Karpas-422 (cell line): ENCODE measurements around a stretch of chr2.

- PRO-cap = no peak
- RAMPAGE, long total RNA = no peak
Observed at GRCh38 chr2:126688543-126688861, 32.5 kb downstream of the GYPC start.

DNA sequence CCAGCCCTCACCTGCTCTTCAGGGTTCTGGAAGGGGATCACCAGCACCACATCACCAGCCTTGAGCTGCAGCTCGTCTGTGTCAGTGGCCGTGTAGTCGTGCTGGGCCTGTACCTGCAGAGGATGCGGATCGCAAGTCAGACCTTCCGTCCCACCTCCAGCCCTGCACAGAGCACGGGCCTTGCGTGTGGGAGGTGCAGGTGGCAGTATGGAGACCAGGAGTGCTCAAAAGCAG, 56.6 kb downstream of the BIN1 start:
- PRO-cap = no peak
- RAMPAGE, long total RNA = no peak

GRCh38 chr2:127050644-127051533, 56.1 kb downstream of the BIN1 start:
- PRO-cap = no peak
- RAMPAGE, long total RNA = no peak

DNA sequence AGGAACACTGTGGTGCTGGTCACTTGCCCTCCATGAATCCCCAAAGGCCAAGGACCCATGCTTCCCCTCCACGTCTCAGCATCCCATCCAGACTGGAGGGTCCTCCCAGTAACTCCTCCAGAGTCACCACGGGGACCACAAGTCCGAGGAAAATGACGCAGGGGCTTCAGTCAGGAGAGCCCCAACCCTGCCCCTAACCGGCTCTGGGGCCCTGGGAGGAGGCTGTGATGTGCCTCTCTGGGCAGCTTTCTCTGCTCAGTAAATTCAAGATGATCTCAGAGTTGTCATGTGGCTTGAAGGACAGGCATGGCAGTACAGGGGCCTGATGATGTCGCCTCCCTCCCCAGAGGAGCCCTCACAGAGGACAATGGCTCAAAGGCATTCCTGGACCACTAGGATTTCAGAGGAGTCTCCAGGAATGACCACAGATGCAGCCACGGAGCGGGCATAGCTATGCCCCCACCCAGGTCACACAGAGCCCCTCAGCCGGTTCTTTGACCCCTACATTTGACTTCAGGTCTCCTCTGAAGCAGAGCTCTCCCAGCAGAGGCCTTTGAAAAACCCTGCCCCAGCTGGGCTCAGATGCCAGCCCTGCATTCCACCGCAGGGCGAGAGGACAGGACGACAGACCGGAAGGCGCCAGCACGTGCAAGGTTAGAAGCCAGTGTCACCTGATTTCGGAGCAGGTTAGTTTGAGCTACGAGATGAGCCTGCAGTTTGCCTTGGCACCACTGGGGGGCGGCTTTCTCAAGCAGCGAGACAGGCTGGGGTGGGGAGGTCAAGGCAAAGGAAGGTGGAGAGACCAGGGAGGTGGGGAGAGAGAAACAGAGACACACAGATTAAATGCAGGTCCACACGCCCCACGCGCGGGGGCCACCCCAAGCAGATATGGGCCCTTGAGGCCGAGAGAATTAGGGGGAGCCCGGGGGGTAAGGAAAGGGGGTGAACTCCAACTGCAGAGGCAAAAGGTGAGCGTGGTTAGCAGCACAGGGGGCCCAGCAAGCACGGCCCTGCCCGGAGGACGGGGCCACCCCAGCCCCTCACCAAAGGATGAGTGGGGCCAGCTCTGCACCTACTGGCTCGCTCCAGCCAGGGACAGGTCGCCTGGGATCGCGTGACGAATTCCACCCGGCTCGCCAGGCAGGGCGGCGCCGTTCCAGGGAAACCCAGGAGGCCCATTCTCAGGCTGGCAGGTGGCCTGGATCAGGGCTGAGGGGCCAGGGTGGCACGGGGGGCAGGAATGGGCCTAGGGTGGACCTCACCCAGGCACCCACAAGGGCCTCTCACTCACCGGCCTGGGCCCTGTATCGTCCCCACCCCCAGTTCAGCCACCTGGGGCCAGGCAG, 39.0 kb downstream of the BIN1 start:
- PRO-cap = no peak
- RAMPAGE, long total RNA = no peak

DNA sequence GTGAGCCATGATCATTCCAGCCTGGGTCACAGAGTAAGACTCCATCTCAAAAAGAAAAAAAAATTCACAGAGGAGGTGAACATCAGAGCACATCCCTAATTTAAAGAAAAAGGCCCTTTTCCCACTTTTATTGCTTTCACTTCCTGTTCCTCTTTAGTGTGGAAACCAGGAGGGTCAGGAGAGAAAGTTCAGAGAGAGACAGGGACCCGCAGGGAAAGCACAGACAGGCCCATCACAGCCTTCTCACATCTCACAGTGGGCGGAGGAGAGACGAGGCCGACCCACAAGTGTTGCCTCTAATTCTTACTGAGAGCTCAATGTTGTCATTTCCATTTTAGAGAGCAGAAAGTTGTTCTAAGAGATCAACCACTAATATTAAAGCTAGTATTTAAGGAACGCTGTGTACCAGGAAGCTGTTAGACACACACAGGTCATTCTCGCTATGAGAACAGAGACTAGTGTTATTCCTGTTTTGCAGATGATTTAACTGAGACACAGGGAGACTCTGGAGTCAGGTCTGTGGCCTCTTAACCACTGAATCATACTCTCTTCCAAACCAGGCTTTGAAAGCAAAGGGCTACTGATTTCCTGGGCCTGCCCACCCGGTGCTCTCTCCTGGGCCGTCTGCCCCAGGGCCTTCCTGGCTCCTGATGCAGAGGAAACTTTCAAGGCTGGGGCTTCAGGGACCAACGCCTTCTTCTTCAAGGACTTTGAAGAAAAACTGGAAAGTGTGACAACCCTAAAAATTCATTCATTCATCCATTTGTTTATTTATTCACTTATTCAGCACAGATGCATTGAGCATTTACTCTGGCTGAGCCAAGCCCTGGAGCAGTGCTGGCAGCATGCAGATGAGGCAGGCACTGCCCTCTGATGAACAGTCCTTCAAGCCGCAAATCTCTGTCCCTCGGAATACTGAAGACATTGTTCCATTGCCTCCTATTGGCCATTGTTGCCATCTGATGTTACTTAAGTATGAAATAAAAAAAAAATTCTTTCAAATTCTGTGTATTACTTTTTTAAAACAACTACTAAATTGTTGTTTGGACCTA, 37.1 kb upstream of the BIN1 start:
- PRO-cap = no peak
- RAMPAGE, long total RNA = no peak

- PRO-cap = no peak
- RAMPAGE, long total RNA = no peak
Observed at GRCh38 chr2:127147058-127147463, 40.1 kb upstream of the BIN1 start.

GRCh38 chr2:127165441-127165898, 54.6 kb downstream of the CYP27C1 start:
- PRO-cap = no peak
- RAMPAGE, long total RNA = no peak

DNA sequence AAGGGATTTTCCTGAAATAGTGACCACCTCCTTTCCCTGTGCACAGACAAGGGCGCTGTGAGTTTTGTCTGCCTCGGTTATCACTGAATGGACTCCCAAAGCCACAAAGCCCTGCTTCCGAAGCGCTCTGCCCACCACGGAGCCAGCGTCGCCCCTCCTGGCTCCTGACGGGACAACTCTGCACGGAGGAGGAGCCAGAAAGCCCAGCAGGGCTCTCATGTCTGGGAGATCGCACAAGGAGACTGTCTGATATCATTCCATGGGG, 14.6 kb downstream of the CYP27C1 start:
- PRO-cap = no peak
- RAMPAGE, long total RNA = no peak

GRCh38 chr2:127217959-127218477, 2.1 kb downstream of the CYP27C1 start:
- PRO-cap = no peak
- RAMPAGE, long total RNA = no peak

DNA sequence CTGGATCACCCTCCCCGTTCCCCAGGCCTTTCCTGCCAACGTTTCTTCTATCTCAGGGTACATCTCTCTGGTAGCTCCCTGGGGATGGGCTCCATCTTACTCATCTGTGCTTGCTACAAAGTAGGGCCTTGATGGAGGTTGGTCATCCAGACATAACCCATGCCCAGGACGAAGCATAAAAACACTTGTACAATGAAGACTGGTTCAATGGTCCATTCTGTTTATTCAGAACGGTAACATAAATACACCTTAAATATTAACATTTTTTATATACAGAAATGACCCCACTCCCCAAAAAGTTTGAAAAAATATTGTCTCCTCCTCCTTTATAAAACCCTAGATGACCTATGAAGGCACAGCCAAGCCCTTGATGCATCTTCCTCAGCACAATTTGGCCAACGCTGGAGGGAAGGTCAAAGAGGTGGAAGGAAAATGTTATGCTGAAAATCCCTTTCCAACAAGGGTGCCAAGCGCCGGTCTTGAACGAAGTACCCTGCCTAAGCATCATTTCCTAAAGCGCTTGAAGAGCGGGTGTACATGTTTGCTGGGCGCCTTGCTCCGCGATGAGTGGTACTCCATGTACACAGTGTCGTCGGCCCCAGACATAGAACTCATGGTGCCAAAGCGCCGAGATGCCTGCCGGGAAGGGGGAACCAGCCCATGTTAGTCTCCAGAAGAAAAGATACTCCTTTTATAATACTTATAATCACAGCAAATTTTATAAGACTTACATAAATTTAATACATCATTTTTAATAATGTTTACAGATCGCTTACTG, 36.7 kb downstream of the ERCC3 start:
- PRO-cap = no peak
- RAMPAGE, long total RNA = no peak

DNA sequence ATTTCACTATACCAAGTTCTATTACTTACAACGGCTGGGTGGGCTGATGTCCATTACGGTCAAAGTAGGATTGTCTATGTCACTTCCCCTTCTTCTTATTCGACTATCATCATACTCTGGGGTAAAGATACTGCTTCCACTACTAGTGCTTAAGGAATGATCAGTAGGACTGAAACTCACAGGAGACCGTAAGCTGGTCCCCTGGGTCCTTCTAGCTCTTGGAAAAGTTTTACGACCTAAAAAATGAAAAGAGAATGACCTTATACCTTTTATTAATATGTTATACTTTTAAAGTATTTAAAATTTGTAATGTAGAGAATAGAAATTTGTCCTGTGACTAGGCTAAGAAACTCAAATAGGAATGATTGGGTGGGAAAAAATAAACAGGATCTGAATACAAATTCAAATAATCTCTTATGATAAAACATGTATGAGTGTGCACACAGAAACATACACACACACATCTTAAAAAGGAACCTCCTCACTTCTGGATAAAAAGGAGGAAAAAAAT, 28.1 kb upstream of the ERCC3 start:
- PRO-cap = no peak
- RAMPAGE, long total RNA = no peak

DNA sequence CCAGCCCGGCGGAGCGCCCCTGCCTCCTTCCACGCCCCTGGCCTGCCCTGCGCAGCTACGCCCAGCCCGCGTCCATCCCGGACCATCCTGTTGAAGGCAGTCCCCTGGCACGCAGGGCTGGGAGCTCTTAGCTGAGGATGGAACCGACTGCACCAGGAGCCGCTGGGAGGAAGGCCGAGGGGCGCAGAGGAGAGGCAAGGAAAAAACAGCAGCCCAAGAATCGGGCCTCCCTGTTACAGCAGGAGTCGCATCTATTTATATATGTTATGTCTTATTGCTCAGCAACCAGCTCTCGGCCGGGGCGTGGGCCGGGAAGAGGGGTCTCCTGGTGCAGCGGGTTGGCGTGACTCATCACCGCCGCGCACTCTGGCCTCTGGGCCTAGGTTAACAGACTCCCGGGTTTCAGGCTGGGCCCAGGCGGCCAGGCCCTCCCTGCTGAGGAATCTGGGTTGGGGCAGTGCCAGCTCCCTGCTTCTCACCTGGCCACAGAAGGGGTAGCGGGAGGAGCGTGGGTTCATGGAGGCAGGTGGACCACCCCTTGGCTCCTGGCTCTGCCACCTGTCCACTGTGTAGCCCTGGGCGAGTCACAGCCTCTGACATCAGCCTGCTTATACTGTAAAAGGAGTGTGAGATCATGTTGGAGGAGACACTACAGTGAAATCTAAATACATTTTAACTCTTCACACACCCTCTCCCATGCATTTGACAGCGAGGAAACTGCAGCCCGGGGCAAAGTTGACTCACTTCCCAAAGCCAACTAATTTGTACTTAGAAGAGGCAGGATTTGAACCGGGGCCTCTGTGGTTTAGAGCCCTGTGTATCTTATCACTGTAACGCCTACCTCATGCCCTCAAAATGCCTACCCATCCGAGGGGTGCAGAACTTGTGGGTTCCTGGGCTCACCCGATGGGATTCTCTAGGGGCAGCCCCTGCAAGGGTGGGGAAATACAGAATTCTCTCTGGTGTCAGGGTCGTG, 13.5 kb upstream of the MAP3K2 start:
- PRO-cap = no peak
- RAMPAGE, long total RNA = no peak

DNA sequence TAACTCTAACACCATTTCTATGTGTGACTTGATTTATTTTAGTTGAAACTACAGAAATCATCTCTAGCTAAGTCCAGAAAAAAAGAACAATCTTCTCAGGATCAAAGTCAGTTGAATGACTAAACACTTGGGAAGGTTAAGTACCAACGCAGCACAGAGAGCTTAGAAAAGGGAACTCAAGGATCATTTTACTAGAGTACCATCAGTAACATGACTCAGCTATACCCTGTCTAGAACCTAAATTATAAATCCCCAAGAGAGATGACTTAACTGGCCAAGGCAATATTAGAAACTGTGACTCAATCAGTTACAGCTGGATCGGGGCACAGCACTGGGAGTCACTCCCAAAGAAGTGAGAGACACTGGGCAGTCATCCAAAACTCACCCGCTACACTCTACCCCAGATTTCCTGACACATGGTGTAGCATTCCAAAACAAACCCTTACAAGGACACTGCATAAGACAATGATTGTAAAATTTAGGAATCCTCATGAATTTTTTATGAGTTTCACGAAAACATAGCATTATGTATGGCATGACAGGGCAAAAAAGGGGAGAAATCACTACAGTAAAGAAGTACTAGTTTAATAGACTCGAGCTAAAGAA, 17.7 kb downstream of the IWS1 start:
- PRO-cap = no peak
- RAMPAGE, long total RNA = no peak

DNA sequence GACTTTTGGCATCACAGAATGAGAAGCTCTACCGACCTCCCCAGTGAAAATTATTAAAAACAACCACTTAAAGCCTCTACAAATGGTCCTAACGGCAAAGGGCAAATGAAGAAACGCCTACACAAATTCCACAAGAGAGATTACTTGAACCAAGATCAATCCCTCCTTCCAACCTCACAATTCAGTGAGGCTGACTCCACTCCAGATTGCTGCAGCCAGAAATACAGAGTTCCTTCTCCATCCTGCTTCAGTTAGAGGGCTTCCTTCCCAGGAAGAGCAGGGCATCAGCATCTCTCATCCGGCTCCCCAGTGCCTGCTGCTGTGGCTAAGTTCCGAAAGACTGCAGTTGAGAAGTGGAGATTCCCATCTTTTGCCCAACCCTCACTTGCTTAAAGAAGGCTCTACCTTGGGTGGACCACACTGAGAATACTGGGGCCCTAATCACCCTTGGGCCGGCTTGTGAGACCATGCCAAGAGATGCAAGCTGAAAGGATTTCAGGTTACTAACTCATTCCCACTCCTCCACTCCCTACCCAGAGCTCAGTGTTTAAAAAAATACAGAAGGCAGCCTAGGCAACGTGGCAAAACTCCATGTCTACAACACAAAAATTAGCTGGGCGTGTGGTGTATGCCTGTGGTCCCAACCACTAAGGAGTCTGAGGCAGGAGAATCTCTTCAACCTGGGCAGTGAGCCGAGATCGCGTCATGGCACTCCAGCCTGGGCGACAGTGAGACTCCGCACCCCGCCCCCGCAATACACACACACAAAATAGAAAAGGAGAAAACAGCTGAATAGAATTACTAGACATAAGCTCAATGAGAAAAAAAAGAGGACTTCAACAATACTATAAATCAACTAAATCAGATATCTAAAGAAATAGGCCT, 10.4 kb downstream of the IWS1 start:
- PRO-cap = no peak
- RAMPAGE, long total RNA = no peak

- PRO-cap = no peak
- RAMPAGE, long total RNA = no peak
Observed at GRCh38 chr2:127536044-127536705, 692 bp downstream of the MYO7B start.

DNA sequence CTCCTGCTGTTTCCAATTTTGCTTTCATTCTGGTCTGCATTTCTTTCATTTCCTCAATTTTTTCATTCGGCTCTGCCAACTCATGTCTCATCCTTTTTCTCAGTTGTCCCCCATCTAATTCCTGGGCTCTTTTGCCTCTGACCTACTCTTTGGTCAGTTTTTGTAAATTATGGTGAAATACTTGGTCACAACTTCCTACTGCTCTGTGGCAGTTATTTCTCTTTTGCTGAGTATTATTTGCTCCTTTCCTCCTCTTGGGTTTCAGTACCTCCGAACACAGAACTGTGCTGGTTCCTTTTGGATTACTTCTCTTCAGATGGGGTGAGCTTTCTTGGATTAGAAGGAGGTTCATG, 27.5 kb downstream of the MYO7B start:
- PRO-cap = no peak
- RAMPAGE, long total RNA = no peak

DNA sequence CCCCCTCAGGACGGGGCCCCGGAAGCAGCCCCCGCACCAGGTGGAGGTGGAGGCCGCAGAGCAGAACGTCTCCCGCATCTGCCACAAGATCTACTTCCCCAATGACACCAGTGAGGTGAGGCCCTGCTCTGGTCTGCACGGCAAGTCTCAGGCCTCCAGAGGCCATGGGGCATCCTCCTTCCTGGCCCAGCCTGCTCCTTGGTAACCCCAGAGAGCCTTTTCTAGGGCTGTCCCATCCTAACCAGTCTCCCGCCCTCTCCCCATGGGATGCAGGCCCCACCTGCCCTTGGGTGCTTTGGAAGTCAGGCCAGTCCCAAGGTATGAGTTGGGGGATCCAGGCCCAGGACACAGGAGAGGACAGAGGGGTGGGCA, 12.7 kb upstream of the GPR17 start:
- PRO-cap = no peak
- RAMPAGE, long total RNA = no peak

- PRO-cap = no peak
- RAMPAGE, long total RNA = no peak
Observed at GRCh38 chr2:127634374-127635226, 11.4 kb upstream of the GPR17 start.

DNA sequence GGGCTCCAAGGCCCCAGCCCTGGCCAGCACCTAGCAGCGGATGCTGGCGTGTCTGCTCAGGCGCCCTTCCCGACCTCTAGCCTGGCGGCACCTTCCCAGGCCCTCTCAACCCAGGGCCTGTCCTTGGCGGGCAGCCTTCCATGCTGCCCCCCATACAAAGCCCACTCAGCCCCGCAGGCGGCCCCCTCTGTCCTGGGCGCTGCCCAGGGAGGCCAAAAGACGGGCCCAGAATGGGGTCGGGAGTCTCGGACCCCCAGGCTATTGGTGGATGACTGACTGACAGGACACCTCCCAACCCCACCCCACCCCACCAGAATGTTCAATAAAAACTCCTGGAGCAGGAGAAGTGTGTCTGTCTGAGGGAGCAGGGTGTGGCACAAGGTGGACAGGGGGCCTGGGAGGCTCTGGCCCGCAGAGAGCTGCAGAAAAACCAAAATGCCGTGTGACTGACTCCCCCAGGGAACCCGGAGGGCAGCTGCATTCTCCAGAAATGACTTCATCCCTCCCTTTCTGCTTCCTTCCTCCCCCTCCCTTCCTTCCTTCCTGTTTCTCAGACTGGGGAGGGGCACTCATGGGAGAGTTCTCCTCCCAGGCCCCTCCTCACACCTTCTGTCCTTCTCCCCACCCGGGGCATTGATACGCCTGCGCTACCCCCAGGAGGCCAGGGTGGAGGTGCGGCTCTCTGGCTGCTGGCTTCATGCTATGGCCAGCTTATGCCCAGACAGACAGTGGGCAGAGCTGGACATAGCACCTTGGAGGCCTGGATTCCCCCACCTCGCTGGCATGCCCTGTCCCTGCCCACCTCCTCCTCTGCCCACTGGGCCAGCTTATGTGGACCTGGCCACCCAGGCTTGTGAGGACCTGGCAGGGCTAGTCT, 8.3 kb upstream of the GPR17 start:
- PRO-cap = no peak
- RAMPAGE, long total RNA = no peak

DNA sequence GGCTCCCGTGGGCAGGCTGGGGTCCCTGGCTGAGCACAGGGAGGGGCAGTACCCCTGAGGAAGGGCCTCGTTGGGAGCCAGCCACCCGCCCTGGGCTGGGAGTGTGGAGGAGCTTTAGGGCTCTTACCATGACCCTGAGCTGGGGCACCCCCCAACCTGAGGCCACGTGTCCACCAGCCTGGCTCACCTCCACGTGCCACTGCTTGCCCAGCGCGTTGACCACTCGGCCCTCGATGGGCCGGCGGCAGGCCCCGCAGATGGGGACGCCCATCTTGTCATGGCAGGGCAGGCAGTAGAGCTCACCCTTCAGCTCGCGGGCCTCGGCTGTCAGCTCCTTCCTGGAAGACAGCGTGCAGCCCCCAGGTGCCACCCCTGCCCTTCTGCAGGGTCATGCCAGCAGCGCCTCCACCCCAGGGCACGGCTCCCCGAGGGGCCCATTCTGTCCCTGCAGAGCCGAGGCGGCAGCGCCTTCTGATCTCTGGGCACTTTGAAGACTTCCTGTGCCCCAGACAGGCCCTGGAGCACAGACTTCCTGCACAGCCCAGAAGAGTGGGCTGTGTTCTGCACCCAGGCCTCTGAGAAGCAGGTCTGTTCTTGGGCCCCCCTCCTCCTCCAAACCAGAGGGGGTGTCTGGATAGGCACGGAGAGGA, 4.0 kb upstream of the GPR17 start:
- PRO-cap = no peak
- RAMPAGE, long total RNA = no peak